Mesangial cell (primary cell): ENCODE measurements around a stretch of chr3.

DNA sequence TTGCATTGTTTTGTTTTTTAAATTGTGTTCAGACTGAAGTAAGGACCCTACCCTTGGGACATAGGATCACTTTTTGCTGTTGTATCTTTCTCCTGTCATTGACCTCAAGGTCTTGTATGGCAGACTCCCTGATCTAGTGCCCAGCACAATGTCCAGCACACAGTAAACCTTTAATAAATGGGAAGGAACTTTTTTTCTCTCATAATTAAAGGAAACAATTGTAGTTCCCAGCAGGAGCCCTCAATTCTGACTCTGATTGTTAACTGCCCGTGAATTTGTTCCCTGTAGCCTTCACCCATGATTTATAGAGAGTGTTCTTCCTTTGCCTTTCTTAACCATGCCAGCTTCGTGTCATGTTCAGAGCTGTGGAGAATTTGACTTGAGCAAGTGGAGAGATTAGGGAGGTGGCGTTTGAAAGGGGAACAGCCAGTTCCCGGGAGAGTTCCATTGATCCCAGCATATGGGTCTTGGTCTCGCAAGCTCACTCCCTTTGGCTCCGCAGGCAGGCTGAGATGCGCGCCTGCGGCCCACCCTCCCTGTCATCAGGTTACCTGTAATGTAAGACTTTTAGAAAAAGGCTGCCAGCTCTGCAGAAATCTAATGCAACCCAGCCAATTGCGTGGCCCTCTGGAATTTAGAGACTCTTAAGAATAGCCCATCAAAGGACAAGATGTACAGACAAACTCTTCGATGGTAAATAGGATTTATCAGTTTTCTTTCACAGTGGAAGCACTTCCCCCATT is 182.6 kb downstream of the TP63 start:
- RAMPAGE, long total RNA: no peak

GRCh38 chr3:190119373-190120040 is 1.2 kb downstream of the P3H2 start:
- RAMPAGE, long total RNA: no peak

DNA sequence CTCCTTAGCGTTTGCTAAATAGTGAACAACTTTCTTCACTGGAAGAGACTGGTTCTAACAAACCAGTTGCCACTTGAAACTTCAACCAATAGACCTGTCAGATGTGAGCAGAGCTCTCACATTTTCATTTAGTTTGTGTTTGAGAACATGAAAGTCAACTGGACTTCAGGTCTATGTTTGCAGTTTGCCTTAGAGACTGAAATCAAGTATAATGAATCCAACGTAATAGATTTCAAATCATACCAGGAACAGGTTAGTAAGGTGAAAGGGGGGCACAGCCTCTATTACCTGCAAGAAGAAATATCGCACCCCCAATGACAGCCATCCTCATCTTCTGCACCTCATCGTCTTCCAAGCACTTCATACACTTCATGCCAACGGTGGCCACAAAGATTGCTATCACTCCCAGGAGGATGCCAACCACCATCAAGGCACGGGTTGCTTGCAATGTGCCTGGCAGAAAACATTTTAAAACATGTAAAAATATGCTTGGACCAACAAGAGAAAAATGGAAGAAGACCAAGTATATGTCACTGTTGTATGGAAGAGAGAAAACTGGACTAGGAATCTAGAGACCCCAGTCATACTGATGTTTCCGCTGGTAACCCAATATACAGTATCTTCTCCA is 9.5 kb downstream of the CLDN1 start:
- RAMPAGE, long total RNA: no peak

DNA sequence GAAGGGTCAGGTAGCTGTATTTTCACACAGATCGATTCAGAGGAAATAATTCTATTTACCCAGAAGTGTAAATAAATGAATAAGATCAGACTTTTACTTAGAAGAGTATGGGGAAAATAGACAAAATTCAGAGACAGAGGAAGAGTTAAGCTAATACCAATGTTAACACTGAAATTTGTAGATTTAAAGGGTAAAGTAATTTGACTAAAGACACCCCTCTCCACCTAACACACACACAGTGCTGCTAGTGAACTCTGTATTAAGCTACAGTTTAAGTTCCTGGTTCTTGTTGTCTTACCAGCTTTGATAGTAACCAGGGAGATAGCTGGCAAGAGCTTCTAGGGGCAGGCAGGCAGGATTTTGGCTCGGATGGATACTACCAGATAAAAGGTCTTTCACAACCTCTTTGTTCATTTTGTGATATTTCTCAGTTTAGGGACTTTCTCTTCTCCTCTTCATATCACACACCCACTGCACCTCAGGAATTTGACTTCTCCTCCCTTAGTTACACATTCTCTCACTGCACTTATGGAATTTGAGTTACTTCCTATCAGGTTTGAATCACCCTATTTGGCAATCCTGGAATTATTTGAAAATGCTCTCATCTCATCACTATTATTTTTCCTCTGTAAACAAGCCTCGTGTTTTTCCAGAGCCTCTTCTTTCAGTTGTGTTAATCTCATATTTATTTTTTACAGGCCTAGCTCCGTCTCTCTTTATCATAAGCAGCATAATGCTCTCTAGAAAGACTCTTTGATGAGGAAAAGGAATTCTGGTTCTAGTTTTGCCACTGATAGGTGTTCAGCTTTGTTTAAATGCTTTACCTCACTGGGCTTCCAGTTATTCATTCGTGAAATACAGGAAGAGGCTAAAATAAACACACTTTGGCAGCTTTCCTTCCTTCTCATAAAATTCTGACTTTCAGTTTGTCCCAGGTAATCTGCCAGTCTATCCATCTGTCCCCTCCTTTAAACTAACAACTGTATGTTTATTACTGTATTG is 22.9 kb upstream of the CLDN1 start:
- RAMPAGE, long total RNA: no peak

DNA sequence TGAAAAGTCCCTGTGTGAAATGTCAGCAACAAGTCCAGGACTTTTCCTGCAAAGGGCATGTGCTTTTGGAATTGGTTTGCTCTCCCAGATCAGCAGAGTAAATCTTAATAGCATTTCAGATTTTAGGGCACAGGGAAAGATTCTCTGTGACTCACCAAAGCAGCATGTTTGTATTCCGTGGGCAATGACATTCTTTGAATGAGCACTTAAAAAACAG is 2.0 kb upstream of the CLDN16 start:
- RAMPAGE, long total RNA: no peak

DNA sequence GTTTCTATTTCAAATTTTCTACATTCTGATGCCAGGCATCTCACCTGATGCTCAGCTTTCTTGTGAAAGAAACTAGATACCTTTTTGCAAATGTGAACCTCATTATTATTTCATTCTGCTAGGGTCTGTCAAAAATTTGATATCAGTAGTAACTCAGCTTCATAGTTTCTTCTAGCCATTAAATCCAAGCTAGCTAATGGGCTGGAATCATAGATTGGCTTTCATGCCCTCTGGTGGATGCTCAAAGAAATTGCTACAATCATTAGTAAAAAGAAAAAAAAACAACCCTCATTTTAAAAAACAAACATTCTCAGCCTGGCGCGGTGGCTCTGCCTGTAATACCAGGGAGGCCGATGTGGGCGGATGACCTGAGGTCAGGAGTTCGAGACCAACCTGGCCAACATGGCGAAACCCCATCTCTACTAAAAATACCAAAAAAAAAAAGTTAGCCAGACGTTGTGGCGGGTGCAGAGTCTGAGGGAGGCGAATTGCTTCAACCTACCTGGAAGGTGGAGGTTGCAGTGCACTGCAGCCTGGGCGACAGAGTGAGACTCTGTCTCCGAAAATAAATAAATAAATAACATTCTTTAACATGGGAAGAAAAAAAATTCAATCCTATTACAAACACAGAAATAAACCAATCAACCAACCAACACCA is 25.2 kb downstream of the TMEM207 start:
- RAMPAGE, long total RNA: no peak

DNA sequence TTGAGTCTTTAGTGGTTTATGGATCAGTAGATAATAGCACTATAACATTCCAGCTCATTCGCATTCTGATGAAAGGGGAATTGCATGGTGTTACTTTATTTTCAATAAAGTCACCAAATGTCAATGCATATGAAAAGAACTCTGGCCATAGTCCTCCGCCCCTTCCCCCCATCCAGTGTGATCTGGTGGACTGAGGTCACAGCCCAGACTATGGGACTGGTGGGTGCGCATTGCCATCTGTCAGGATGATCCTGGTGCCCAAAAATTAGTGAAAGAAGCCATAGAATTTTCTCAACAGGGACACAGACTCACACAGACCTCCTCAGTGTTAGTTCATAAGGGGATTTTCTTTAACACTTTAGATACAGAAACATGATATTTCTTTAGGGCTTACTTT is 33.2 kb downstream of the IL1RAP start:
- RAMPAGE, long total RNA: no peak

DNA sequence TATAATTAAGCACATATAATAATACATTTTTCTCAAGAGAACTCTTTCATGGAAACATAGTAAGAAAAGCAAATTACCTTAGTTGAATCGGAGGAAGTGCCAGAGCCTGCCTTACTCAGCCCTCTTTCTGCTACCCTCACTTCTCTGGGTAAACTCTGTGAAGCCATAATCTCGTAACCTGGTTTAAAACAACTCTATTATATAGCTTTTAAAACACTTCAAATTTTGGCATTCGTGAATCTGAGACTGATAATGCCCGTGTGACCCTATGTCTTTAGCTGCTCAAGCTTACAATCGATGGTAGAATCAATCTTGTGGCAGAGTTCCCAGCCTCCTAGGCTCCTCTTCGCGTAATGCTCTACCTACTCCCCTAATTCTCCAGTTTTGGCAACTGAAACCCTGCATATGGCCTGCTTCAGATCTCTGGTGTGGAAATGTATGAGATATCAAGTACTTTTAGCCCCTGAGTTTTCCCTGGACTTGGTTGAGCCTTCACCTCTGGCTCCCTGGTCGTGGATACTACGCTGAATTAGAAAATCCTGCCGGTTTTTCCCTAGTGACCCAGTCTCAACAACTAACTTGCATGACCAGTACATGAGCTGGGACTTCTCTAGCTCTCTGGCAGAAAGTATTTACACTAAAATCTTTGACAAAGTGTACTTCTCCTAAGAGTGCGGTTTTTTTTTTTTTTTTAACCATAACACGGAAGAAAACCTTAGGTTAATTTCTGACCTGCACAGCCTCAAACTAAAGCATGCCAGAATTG is 165.9 kb downstream of the GMNC start:
- RAMPAGE, long total RNA: no peak

GRCh38 chr3:191316334-191316678 is 12.9 kb upstream of the CCDC50 start:
- RAMPAGE, long total RNA: no peak

- RAMPAGE, long total RNA: no peak
Observed at GRCh38 chr3:191369643-191370261, 39.4 kb upstream of the UTS2B start.

DNA sequence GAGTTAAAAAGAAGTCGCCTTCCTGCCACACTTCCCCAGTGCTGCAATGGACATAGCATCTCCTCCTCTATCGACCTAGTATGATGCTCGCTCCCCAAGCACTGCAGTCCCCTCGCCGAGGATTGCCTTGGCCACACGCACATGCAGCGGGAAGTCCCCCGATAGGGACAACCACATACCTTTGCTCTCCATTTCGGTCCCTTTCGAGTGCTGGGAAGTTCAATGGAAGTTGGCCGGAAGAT is 418 bp downstream of the FGF12 start:
- RAMPAGE, long total RNA: no peak

GRCh38 chr3:192727876-192728389 is 592 bp upstream of the FGF12 start:
- RAMPAGE, long total RNA: no peak

DNA sequence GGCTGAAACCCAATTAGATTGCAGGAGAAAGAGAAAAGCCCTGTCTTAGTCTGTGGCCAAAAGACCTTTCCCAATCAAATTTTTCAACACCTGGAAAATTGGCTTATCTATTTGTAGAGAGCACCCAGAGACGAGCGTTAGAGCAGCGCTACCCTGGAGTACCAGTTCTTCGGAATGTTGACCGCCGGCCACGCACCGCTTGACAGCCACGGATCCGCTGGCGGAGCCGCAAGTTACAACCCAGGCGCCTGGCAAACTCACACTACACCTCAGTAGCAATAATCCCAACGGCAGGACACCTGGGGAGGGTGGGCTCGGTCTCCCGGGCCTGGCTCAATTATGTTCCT is 1.3 kb downstream of the MB21D2 start:
- RAMPAGE, long total RNA: no peak

GRCh38 chr3:193693656-193694154 is 100.7 kb downstream of the OPA1 start:
- RAMPAGE, long total RNA: no peak

DNA sequence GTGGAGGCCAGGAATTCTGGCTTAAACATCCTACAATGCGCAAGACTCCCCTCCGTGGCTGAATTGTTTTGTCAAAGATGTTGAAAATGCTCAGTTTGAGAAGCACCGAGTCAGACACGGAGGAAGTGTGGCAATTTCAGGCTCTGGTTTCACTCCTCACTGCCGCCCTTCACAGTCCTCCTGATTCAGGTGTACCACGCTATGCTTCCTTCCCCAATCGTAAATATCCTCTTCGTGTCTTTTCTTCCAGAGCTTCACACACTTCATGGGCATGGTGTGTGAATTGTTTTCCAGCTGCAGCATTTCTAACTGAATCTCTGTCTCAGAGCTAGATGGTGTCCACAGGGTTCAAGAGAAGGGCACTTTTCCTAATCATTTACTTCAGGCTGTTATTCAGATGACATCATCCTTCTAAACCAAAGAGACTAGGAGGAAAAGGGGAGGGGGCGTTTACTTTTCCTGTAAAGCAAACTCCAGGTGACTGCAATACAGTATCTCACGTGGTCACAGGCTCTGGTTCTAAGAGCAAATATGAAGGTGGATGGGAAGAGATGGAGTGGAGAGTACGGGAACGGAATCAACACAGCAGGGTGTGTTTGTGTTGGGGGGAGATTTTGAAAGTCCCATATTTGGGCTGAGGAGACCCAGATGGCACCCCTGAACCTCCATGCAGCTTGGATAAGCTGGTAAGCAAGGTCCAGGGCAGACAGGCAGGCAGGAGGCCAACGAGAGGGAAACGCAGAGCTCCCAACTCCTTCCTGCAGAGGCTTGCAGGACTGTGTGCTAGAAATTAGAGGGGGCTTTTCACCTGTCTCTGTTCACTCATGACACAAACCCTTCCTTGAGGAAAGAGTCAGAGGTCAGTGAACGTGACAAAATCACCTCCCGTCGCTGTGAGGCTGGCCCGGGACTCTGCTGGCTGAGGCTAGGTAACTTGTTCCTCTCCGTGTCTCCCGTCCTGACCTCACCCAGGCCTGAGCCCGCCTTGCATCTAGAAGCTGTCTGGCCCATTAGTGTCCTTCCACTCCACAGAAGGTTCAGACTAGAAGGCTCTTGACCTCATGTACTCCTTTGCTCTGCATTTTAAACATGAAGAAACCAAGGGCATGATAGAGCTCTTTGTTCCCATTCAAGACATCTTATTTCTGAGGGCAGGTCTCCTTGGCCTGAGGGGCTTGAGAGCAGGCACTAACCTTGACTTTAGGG is 151.2 kb downstream of the OPA1 start:
- RAMPAGE, long total RNA: no peak

DNA sequence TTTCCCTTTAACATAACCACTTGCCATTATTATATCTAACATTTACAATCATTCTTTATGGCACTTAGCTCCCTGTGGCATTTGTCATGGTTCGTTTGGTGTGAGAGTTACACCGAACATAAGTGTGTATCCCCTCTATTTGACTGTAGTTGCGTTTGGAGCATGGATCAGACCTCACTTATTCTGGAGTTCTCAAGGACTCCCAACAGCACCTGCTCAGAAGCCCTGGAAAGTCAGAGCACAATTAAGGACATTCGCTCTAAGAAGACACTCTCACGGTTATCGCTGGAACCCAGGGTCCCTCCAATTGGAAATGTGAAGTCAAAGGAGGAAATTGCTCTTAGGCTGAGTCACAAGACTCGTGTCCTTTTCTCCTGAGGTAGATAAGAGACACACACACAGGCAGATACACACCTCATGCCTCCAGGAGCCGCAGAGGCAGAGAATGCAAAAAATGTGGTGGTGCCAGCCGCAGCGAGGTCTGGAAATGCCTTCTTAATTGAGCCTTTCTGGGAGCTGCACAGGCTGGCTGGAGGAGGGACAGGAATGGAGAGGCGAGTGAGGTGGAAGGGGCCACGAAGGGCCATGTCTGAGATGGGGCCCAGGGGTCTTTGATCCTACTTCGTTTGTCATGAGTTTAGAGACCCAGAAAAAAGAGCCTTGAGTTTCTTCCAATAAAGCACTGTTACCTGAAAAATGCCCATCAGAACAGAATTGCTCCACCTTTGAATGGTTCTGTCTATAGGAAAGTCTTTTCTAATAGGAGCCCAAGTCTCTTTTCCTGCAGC is 189.2 kb downstream of the OPA1 start:
- RAMPAGE, long total RNA: no peak

GRCh38 chr3:193869225-193870255 is 266.4 kb upstream of the HES1 start:
- RAMPAGE, long total RNA: no peak

GRCh38 chr3:194057963-194058859 is 77.7 kb upstream of the HES1 start:
- RAMPAGE, long total RNA: no peak

GRCh38 chr3:194101514-194101911 is 34.4 kb upstream of the HES1 start:
- RAMPAGE, long total RNA: no peak

- RAMPAGE, long total RNA: no peak
Observed at GRCh38 chr3:194104019-194104883, 31.7 kb upstream of the HES1 start.